Camera-type eye (tissue), 1 donor: ENCODE results near the gene SLC15A1.

- RAMPAGE, long total RNA: no peak
Measured at GRCh38 chr13:98575286-98575874, 1.5 kb downstream of the STK24 start.

GRCh38 chr13:98577179-98578349 is 657 bp upstream of the STK24 start:
- RAMPAGE, long total RNA: no peak

DNA sequence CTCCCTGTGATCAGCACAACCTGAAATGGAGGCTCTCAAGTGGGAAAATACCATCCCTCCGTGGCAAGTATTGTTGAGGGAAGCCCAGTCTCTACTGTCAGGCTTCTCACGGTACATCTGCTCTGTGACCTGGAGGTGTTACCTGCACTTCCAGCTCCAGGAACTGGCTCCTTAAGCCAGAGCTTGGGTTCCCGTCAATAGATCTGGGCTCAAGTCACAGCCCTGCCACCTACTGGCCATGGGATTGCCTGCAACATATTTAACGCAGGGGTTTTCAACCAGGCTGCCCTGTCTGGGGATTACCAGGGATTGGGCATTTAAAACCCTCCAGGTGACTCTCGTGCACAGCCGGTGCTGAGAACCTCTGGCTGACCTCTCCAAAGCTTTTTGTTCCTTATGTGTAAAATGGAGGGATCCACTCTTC is 76.5 kb upstream of the STK24 start:
- RAMPAGE, long total RNA: no peak

- RAMPAGE, long total RNA: no peak
Measured at GRCh38 chr13:98752522-98753144, at the start of gene SLC15A1. SLC15A1 (minus strand) TSS chr13:98752672.

DNA sequence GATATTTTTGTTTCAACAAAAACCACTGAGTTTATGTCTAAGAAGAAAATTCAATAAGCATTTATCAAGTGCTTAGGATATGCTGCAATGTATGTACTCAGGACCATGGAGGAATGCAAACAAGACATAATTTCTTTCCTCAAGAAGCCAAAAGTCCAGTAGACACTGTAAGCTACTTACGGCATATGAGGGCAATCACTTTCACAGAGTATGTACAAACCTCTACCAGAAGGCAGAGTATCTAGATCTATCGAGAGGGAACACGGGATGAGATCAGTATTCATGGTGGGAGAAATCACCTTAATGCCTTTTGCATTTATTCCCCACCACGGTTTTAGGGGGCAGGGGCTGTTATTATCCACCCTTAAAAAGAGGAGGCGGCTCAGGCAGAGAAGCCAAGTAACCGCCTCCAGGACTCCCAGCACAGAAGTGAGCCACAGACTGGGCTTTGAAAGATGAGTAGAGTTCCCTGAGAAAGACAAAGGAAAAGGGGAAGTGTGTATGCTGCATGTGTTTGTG is 85.3 kb downstream of the DOCK9 start:
- RAMPAGE, long total RNA: no peak

DNA sequence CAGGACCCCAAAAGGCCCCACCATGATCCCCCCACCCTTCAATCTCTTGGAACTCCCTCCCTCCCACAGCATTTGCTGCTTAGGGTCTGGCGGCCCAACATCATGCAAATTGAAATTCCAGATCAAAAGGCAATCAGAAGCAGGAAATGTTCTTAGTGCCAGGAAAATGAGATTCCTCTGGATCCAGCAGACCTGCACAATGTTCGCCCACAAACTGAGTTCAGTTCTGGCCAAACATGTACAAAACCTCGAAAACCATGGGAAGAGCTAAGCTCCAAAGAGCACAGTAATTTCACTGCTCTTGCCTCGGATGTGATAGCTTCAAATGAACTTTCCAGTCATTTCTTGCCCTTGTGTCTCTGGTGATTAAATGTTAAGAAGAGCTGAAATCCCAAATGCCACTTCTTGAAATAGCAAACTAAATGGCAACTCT is 14.7 kb downstream of the DOCK9 start:
- RAMPAGE, long total RNA: no peak

- RAMPAGE, long total RNA: no peak
Measured at GRCh38 chr13:98992539-98992867, 14.6 kb upstream of the DOCK9 start.

DNA sequence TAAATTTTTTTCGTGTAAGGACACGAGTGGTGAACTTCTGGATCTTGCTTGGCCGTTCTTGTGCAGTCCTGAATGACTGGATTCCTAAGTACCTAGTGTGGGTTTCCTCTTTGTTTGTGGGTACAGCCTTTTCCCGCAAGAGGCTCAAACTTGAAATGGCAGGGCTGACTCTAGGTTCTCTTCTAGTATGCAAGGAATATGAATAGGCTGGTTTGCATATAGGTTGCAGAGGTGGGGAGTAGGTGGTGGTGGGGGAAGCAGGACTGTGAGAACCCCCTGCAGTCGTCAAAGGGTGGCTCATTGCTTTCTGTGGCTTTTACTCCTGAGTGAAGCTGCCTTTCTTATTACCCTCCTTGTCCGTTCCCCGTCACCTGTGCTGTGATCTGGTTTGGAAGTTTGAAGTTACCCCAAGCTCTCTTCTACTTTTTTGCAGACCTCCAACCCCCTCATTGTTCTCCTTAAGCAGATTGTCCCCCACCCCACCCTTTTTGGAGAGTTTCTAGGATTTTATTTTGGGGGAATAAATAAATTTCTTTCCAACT is 13.7 kb downstream of the UBAC2 start:
- RAMPAGE, long total RNA: no peak

- RAMPAGE, long total RNA: no peak
Measured at GRCh38 chr13:99227686-99228511, 27.2 kb downstream of the UBAC2 start.

GRCh38 chr13:99273234-99273795 is 15.1 kb upstream of the GPR18 start:
- RAMPAGE, long total RNA: no peak

GRCh38 chr13:99274832-99275463 is 16.8 kb upstream of the GPR18 start:
- RAMPAGE, long total RNA: no peak

DNA sequence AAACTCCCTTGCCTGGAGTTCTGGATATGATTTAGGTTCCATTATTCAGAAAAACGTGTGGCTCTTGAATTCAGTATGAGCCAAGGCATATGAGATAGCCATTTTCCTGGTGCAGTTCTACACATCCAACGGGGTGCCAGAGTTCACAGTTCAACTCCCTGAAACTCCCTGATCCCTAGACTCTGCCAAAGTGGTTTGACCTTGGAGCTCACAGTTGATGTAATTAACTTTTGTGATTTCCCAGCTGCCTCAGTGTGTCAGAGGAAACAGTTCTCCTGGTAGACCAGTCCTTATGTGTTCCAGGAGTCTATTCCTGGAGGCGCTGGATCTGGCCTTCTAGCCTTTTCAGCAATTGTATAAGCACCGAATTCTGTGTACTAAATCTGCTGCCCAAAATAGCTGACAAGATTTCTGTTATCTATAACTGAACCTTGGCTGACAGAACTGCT is 21.4 kb downstream of the GPR183 start:
- RAMPAGE, long total RNA: no peak

- RAMPAGE, long total RNA: no peak
Measured at GRCh38 chr13:99287740-99288573, 19.2 kb downstream of the GPR183 start.

GRCh38 chr13:99295674-99296239 is 11.4 kb downstream of the GPR183 start:
- RAMPAGE, long total RNA: no peak

DNA sequence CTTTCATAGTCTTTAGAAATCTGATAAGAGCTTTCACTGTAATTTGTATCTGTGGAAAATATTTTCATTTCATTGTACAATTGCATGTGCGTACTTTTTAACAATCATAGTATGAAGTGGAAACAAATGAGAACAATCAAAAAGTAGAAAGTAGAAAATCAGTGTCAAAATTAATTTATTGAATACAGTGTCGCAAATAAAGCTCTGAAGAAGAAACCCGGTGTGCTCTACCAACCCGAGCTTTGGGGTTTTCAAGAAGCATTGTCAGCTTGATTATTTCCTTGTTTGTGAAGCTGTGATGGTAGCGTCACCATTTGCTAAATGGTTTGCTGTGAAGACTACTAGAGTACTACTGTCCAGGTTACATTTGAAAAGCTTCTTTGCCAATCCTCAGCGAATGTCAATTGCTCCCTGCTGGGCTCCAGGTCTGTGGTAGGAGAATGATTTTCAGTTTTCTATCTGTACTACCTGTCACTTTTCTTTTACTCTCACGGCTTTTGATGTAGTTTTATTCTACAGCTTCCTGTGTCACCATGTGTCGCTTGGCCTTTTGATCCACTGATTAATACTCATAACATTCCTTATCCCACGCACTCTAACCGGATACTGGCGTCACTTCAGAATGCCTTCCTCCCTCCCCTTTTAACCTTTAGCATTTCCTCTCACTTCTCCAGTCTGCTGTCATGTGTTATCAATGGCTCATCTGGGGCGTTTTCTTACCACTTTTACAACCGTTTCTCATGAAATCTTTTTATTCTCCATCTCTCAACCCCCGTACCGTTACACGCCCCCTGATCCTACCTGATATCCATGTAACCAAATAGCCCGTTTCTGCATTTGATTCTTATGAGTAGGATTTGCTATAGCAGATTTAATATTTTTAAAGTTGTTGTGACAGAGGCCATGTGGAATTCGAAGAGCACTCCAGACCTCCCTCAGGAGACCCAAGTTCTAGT is 7.5 kb upstream of the GPR183 start:
- RAMPAGE, long total RNA: no peak

DNA sequence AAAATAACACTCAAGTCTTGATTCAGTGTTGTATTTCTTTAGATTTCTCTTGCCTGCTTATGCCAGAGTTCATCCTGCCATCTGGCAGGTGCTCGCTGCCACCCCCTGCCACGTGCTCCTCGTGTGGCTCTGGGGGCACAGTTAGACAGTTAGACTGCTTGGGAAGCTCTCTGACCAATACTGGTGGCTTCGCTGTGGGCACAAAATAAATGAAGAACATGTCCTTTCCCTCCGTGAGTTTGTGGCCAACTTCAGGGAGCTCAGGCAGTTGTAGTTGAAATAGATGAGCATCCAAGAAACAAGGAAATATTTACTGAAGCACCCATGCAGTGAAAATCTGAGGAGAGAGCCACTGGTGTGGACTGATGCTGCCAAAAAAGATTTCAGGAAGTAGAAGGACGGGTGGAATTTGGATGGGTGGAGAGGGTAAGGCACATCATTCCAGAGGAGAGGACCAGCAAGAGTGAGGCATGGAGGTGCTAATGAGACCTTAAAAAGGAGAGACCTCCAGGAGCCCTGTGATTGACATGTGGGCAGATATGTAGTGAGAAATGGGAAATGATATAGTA is 37.5 kb upstream of the GPR183 start:
- RAMPAGE, long total RNA: no peak

DNA sequence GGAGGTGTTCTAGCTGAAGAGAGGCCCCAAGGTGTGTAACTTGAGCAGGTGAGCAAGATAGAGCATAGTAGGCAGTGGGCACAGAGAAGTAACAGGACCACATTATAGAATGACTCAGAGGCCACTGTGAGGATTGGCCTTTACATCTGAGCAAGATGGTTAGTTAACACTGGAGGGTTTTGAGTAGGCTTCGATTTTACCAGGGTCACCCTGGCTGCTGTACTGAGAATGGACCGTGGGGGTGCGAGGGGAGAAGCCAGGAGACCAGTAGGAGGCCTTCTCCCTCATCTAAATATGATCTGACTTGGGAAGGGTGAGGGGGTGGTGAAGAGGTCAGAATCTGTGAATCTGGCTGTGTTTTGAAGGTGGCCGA is 22.7 kb downstream of the TM9SF2 start:
- RAMPAGE, long total RNA: no peak

- RAMPAGE, long total RNA: no peak
Measured at GRCh38 chr13:99686538-99687629, 80.4 kb downstream of the CLYBL start.

DNA sequence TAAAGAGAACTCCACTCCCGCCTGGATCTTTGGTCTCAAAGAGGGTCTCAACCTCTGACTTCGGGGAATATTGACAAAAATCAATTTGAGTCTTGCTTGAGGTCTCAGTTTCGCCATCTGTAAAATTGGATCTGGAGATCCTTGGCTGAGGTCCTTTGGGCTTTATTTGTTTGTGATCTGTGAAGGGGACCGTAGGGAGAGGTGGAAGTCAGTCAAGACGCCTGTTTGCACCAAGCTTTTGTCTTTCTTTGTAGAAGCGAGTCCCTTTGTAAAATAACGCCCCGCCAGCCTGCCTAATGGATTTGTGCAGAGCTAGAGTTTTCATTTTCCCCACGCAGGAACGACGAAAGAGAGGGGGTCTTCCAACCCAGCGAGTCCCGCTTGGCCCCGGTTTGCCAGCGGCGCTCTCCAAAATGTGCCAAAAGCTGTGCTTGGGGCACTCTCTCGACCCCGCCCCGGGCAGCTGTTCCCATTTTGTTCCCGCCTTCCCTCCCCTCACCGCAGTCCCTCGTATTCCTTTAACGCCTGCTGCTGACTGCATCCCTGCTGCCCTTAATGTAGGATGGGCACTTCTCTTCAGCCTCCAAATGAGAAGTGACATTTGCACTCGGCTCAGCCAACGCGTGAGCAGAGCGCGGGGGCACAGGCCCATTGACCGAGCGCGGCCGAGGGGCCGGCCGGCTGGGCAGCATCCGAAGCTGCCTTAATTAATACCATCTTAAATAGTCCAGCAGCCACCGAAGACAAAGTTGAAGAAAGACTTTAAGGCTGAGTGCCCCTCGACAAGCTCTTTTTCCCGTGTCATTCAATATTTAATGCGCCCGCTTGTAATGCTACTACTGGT is 13.0 kb downstream of the ZIC5 start:
- RAMPAGE, long total RNA: no peak

DNA sequence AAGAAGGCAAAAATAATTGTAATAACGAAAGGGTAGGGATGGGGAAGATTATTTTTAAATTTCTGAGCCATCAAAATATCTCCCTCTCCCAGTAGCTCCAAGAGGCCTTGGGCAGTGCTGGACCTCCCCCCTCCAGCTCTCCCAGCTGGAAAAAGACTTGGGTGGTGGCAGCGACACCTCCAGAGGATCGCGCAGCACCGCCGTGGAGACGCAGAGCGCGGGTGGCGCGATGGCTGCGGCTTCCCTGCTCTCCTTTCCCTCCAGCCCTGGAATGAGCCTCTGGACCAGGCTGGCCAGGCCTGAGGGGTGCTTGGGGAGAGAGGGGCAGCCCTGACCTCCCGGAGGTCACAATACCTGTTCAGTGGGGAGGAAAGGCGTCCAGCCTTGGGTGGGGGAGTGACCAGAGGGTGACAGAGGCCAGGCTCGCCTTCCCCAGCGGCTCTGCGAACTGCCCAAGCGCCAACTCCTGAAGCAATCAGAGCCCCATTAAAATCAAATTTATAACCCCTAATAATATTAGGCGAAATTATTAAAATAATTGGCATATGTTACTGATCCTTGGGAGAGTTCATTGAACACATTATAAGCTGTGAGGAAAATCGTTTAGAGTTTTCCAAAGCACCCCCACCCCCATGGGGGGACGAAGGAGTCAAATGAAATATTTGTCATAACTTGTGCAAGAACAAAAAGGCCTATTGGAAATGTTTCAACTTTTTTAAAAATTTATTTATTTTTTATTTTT is 6.2 kb downstream of the ZIC2 start:
- RAMPAGE, long total RNA: no peak